Epithelial cell of proximal tubule (primary cell): ENCODE measurements around a stretch of chr16.

GRCh38 chr16:88853265-88853905 lies 3.4 kb downstream of the GALNS start:
- RAMPAGE, long total RNA: no peak
- RRBS: 83% methylated on average over 1 of the region's 17 CpGs

DNA sequence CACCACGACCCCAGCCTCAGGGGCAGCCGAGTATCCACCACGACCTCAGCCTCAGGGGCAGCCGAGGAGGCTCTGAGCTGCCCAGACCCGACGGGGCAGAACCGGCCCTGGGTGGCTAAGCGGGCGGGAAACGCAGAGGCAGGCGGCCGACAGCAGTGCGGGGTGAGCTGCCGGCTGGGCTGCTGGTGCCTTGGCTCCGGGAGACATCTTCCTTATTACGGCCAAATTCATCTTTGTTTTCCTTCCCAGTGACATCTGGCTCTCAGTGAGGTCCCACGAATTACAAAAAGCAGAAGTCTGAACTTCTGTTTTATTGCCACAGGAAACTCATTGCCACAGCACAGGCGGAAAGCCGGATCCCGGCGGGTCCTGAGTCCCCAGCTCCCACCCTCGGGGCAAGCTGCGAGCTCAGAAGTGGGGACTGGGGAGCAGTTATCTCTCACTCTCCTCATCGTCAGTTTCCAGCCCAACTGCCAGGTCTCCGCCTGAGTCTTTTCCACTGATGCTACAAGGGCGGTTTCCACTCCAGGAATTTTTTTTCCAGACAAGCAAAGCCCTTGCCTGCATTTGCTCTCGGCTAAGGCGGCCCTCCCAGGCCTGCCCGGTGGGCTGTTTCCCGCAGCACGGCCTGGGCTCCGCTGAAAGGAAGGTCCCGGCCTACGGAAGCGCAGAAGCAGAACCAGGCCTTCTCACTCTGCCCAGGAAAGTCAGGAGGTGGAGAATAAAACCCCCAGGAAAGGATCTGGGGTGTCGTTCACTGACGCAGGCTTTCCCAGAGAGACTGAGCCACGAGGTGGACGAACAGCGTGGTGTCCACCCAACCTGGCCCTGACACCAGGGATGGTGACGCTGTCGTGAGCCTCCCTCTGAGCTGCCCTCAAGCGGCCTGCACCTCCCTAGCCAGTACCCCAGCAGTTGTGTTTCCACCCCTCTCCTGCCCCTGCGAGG lies 40.3 kb downstream of the CBFA2T3 start:
- RAMPAGE, long total RNA: no peak
- RRBS: 35% methylated on average over 13 of the region's 44 CpGs

DNA sequence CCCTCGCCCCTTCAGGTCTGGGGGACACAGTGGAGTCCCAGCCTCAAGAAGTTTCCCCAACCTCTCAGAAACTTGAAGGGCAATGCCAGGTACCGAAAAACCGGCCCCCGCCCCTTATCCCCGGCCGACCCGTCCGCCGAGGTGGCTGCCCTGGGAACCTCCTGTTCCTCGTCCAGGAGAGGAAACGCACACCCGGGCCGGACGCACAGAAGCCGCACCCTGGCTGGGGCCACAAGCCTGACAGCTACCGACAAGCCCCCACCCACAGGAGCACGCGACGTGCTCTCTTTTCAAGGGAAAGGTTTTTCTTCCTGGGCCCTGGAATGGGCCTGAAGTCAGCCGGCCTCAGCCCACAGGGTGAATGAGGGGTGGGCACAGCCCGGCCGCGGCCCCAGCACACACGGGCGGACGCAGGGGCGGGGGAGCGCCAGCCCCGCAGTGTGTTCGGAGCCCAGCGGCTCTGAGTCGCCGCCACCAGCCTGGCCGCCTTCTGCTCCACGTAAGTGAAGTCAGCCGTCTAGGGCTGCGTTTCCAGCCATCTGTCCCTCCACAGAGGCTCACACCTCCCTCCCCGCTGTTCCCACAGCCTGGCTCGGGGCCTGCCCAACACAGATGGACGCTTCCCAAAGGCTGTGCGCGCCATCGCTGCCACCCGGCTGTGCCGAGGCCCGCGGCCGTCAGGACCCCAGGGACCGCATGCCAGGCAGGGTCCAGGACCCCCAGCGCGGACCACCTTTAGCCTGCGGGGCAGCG lies 37.0 kb downstream of the CBFA2T3 start:
- RAMPAGE, long total RNA: no peak
- RRBS: 16% methylated on average over 12 of the region's 53 CpGs

DNA sequence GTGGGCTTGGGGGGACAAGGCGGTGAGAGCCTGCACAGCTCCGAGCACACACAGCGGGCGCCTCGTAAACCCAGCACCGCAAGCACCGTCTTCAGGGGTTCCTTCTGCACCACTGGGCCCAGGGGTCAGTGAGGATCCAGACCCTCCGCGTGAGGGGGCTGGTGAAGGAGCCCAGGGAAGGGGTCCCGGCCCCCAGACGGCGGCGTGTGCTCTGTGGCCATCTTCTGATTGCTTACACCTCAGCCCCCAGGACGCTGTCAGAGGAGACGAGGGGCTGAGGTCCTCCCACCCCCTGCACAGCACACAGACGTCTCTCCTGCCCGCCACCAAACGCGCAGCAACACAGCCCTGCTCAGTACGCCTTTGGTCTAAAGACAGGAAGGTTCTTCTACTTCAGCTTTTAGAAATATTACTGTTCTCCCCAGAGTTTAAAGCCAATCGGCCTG lies 2.8 kb downstream of the CBFA2T3 start:
- RAMPAGE, long total RNA: no peak
- RRBS: no CpG with 5 or more reads among the region's 21 CpGs

DNA sequence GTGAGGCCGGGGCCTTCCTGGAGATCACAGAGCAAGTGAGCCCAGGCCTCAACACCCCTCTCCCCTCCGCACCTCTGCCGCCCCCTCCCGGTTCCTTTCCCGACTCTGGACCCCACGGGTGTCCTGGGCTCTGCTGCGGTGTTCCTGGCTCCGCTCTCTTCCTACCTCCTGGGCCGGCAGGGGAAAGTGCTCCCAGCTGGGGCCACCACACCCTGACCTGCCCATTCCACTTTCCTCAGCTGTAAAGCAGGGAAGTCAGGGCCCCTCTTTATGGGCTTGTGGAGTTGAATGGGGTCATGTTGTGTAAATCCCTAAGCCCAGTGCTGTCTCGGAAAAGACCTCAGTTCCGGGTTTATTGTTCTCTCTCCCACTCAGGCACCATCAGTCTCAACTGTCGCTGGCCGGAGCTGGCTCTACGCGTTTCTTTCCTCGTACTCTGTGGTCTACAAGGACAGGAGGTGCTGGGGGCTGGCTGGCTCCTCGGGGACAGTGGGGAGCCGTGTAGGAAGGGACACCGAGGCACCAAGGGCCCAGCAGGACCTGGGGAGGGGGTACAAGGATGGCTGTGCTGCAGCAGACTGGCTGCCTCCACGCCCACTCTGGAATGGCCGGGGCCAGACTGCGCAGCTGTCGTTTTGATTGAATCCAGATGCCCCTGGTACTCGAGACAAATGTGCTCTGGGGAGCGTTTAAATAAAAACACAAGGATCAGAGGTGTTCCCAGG lies 21.8 kb upstream of the ACSF3 start:
- RAMPAGE, long total RNA: no peak
- RRBS: 24% methylated on average over 8 of the region's 25 CpGs

- RAMPAGE, long total RNA: no peak
- RRBS: 45% methylated on average over 5 of the region's 26 CpGs
Observed at GRCh38 chr16:89175980-89176538, 4.5 kb downstream of the CDH15 start.

GRCh38 chr16:89286071-89286390 lies 68.5 kb downstream of the ZNF778 start:
- RAMPAGE, long total RNA: no peak
- RRBS: no CpG with 5 or more reads among the region's 20 CpGs

GRCh38 chr16:89295823-89296950 lies 78.7 kb downstream of the ZNF778 start:
- RAMPAGE, long total RNA: no peak
- RRBS: no CpG with 5 or more reads among the region's 16 CpGs

GRCh38 chr16:89303349-89304186 lies 86.1 kb downstream of the ZNF778 start:
- RAMPAGE, long total RNA: no peak
- RRBS: no CpG with 5 or more reads among the region's 15 CpGs

DNA sequence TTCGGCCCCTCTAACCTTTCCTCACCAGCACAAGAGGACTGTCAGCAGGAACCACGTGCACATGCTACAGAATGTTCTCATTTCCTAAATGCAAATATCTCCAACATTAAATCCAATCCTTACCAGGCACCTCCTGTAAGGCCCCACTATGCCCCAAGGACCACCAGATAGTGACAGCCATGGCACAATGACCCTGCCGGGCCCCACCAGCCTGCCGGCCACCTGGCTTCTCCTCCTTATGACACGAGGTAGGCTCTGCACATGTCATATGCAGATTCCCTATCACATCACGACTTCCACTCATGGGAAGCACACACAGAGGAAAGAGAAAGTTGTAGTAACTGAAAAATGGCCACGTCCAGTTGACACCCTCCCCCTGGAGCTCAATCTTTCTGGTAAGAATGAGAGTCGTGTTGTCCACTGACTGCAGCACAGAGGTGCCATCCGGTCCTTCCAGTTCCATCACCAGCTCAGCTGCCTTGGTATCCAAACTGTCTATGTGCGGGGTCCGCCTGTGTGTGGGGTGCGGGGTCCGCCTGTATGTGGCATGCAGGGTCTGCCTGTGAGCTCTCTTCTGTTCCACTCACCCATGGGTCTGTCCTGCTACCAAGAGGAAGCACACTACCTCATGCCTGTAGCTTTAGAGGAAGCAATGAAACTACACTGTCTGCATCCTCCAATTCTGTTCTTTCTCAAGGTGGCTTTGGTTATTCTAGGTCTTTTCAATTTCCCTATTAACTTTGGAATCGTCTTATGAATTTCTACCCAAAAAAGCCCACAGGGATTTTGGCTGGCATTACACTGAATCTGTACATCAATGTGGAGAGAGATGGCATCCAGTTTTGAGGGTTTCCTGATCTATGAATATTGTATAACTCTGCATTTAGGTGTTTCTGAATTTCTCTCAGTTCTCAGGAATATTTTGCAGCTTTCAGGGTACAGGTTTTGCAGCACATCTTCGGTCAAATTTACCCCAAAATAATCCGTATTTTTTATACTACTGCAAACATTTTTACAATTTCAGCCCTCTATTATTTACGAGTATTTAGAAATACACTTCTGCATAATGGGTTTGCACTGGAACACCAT lies 92.5 kb downstream of the ZNF778 start:
- RAMPAGE, long total RNA: no peak
- RRBS: no CpG with 5 or more reads among the region's 17 CpGs

DNA sequence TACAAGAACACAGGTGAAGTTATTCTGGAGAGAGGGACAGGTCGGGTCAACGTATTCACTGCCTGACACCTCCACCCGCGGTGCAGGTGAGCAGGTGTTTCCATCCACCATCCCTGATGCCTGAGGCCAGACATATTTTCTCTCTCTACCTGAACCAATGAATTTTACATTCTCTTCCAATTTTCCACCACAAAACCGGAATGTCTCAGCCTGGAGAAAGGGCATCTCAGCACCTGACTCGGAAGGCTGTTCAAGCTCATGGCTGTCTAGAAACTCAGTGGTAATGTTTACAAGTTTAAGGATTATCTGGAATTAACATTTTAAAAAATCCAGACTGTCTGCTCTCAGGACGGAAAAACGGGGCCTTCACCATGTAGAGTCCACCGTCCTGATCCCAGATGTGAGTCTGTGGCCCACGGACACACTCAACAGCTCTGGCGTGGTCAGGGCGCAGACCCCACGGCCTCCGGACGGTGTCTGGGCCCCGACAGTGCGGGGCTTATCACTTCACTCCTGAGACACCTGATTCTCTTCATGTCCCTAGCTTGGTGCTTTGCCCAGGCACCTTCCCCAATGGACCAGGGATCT lies 101.4 kb downstream of the ZNF778 start:
- RAMPAGE, long total RNA: no peak
- RRBS: no CpG with 5 or more reads among the region's 17 CpGs

- RAMPAGE, long total RNA: no peak
- RRBS: no CpG with 5 or more reads among the region's 18 CpGs
Observed at GRCh38 chr16:89357137-89357997, 133.0 kb downstream of the ANKRD11 start.

GRCh38 chr16:89366844-89367461 lies 123.4 kb downstream of the ANKRD11 start:
- RAMPAGE, long total RNA: no peak
- RRBS: 56% methylated on average over 3 of the region's 27 CpGs

DNA sequence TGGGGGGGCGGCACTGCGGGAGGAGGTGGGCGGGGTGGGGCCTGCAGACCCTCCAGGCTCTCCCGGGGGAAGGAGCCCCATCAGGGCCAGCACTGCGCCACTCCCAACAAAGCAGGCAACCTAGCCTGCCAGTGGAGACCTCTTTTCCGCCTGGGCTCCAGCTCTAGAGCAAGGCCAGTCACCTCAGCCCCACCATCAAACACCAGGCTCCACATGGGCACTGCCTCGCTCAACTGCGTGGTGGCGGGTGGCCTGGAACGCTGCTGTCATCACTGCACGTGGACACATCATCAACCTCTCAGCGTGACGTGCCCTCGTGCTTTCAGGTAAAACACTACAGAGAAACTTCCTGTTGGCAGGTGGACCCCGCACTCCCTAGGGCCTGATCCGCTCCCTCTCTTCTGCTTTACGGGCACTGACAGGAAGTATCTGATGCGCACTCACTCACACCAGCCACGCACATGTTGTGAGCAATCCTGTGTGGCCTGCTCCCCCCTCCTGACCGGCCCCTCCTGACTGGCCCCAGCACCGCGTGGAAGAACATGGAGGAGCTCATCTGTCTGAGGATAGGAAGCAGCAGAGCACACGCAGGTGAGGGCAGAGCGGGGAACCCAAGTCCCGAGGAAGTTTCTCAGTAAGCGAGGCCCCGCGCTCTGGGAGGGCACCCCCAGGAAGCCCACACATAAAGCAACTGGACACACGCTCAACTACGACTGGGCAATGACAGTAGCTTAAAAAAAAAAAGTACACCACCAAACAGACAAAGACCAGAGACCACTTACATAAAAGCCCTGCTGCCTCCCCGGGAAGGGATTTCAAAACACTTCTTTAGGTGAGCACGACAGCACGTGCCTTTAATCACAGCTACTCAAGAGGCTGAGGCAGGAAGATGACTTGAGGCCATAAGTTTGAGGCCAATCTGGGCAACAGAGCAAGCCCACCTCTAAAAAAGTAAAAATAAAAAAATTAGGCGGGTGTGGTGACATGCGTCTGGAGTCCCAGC lies 87.2 kb downstream of the ANKRD11 start:
- RAMPAGE, long total RNA: no peak
- RRBS: no CpG with 5 or more reads among the region's 35 CpGs

DNA sequence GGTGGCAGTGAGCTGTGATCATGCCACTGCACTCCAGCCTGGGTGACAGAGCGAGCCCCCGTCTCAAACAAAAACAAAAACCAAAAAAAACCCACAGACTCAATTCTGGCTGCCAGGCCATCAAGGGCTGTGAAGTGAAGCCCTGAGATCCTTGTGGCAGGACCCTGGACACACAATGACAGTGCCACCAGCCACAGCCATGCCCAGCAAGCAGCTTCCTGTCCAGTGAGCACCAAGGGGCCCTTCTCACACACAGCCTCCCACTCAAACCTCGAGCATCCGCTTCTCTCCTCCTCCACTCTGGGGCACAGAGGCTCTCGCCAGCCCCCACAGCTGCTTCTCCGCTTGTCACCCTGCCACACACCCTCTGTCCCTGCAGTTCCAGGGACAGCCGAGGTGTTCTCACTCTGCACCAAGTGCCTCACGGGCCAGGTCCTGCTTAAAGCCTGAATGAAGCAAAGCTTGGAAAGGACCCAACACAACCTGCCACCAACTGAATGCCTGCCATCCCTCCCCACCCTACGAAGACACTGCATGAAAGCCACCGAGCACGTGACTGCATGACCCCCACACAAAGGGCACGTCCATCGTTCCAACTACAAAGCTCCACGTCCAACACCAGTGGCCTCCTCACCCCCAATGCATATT lies 43.7 kb downstream of the ANKRD11 start:
- RAMPAGE, long total RNA: no peak
- RRBS: no CpG with 5 or more reads among the region's 14 CpGs

DNA sequence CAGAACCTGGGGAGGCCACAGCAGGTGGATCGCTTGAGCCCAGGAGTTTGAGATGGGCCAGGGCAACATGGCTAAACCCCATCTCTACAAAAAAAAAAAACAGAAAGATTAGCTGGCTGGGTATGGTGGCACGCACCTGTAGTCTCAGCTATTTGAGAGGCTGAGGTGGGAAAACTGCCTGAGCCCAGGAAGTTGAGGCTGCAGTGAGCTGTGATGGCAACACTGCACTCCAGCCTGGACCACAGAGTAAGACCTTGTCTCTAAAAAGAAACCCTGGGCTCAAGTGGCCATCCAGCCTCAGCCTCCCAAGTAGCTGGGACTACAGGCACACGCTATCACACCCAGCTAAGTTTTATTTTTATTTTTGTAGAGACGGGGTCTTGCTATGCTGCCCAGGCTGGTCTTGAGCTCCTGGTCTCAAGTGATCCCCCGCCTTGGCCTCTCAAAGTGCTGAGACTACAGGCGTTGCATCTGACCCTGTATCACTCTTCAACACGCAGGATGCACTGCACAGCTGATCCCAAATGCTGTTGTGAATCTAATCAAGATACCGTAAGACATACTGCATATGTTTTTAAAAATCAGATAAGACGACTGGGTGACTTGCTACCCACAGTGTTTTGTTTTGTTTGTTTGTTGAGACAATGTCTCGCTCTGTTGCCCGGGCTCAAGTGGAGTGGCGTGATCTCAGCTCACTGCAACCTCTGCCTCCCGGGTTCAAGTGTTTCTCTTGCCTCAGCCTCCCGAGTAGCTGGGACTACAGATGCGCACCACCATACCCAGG lies 23.0 kb downstream of the ANKRD11 start:
- RAMPAGE, long total RNA: no peak
- RRBS: no CpG with 5 or more reads among the region's 15 CpGs

DNA sequence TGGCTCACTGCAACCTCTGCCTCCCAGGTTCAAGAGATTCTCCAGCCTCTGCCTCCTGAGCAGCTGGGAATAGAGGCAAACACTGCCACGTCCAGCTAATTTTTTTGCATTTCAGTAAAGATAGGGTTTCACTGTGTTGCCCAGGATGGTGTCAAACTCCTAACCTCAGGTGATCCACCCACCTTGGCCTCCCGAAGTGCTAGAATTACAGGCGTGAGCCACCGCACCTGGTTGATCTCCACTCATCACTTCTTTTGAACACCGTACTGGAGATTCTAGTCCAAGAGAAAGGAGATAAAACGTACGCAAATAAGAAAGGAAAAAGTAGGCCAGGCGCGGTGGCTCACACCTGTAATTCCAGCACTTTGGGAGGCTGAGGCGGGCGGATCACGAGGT lies 21.1 kb downstream of the ANKRD11 start:
- RAMPAGE, long total RNA: no peak
- RRBS: no CpG with 5 or more reads among the region's 12 CpGs

- RAMPAGE, long total RNA: no peak
- RRBS: no CpG with 5 or more reads among the region's 9 CpGs
Observed at GRCh38 chr16:89473650-89474404, 16.5 kb downstream of the ANKRD11 start.

GRCh38 chr16:89483668-89484689 lies 6.4 kb downstream of the ANKRD11 start:
- RAMPAGE, long total RNA: no peak
- RRBS: no CpG with 5 or more reads among the region's 14 CpGs

DNA sequence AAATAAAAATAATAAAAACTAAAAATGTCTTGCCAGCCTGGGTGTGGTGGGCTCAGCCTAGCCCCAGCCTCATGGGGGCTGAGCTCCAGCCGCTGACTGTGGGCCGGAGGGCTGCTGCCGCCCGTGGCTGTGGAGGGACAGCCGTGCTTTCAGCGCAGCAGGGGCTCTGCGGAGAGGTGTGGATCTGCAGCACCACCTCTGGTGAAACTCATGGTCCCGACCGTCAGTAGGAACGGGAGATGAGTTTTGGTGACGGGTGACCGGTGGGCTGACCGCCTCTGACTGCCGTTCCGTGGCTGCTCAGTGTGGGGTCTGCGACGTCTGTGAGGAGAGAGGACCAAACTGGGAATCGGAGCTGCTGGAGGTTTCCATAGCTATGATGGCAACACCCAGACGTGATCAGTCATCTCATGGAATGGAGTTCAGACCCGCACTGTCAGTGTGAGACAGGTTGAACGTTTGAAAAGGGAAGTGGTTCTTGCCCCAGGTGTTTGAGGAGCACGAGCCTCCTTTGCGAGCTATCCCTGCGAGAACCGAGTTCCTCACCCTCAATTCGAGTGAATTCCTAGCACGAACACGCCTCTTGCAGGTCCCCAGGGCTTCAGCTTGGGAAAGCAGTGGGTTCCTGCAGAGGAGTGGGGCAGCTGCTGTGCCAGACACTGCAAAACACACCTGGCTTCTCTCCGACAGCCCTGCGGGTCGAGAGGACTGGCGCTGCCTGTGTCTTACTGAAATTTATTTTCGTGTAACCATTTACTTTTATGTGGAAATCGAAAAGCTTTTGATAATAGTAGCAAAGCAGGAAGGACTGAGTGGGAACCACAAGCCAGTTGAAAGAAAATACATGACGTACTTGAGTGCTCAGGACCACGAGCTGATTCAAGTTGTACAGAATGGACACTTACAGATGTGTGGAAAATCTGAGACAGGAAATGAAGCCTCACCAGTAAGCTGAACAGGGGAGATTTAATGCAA lies 11.8 kb upstream of the RPL13 start:
- RAMPAGE, long total RNA: no peak
- RRBS: no CpG with 5 or more reads among the region's 36 CpGs